SJSA1 (cell line): ENCODE results near the gene NTSR2.

DNA sequence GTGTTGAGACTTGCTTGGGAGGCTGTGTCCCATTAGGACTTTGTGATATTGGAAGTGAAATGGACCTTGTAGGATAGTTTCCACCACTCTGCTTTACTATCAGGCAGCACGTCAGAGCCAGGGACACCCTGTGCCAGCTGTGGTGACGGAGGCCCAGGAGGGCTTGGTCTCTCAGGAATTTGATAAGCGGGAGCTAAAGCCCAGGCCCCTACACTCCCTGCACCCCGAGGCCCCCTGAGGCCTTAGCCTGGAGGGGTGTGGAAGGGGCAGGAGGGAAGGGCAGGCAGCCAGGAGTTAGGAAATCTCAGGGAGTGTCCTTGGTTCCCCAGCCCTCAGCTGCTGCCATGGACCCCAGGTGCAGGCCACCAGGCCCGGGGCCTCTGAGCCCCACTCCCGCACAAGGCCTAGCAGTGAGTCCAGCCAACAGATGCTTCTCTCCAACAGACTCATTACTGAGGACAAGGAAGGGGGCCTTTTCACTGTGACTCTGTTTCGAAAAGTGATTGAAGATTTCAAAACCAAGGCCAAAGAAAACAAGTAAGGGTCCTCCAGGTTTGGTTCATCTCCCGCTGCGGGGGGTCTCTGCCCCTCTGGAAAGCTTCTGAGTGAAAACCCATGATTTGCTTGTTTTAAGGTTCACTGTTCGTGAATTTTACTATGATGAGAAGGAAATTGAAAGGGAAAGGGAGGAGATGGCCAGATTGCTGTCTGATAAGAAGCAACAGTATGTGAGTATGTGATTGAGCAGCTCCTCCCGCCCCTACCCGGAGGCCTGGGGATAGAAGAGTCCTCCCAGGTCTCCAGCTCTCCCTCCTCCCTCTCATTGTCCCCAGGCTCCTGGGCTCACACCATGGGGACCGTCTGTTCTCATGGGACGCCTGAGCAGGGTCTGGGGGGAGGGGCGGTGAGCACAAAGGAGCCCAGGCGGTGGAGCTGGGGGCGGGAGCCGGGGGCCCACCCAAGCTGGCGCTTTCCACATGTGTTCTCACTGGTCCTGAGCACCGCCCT is 37.9 kb downstream of the PDIA6 start:
- RAMPAGE, long total RNA: no peak

DNA sequence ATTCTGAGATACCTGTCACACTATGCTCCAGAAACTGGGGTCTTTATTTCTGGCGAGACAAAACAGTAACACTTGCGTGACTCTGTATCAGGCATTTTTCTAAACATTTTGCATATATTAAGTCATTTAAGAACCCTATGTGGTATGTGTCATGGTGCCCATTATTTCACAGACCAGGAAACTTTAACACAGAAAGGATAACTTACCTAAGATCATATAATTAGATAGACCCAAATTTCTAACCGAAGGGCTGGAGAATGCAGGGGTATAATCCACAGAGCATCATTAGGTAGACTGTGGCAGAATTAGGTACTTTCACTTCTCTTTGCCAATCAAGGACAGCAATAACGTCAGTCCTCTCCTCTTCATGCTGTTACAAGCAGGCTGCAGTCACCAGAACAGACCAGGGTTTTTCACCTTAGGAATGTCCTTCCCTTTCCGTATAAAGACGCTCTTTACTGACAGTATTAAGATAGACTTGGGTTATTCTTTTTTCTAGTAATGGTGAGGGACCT is 2.5 kb downstream of the PDIA6 start:
- RAMPAGE, long total RNA: no peak

GRCh38 chr2:10873480-10874293 is 38.0 kb upstream of the KCNF1 start:
- RAMPAGE, long total RNA: no peak

- RAMPAGE, long total RNA: no peak
Observed at GRCh38 chr2:11154041-11155126, 883 bp upstream of the SLC66A3 start.

GRCh38 chr2:11200856-11201231 is 45.6 kb downstream of the SLC66A3 start:
- RAMPAGE, long total RNA: no peak

- RAMPAGE, long total RNA: no peak
Observed at GRCh38 chr2:11211424-11211990, 56.2 kb downstream of the SLC66A3 start.

GRCh38 chr2:11213294-11214113 is 58.2 kb downstream of the SLC66A3 start:
- RAMPAGE, long total RNA: no peak

GRCh38 chr2:11396215-11396909 is 51.9 kb upstream of the ROCK2 start:
- RAMPAGE, long total RNA: no peak

- RAMPAGE, long total RNA: no peak
Observed at GRCh38 chr2:11398668-11399093, 54.2 kb upstream of the ROCK2 start.

- RAMPAGE, long total RNA: no peak
Observed at GRCh38 chr2:11406620-11407542, 59.1 kb downstream of the E2F6 start.

GRCh38 chr2:11496257-11496708 is 30.3 kb upstream of the E2F6 start:
- RAMPAGE, long total RNA: no peak

DNA sequence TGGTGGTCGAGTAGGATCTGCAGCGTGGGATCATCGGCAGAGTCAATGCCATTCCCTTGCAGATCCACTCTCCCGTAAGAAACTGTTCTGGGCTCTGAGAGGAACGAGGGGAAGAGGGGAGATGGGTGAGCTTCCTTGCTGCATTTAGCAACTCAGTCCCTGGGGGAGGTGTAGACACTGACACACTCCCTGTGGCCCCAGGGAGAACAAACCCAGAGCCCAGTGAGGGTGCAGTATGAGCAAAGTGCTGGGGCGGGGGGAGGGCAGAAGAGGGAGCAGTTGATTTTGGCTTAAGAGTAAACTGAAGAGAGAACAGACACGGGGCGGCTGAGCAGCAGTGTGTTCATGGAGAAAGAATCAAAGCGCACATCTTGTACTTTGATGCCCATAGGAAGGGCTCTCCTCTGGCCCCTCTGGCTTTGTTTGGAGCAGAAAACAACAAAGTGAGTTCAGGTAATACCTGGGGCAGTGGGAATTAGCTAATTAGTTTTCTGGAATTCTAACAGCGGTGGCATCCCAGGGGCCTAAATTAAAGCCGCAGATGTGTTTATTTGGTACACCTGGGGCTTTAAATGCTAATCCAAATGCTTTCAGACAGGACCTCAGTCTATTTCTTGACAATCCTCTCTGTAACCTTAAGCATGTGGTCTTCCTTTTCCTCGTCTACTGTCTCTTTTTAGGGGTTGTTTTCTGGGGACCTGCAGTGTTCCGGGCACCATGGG is 8.7 kb downstream of the GREB1 start:
- RAMPAGE, long total RNA: no peak

GRCh38 chr2:11669623-11670583 is at the start of gene NTSR2:
TSS of gene NTSR2 (minus strand) at chr2:11670195.
- RAMPAGE, long total RNA: no peak

DNA sequence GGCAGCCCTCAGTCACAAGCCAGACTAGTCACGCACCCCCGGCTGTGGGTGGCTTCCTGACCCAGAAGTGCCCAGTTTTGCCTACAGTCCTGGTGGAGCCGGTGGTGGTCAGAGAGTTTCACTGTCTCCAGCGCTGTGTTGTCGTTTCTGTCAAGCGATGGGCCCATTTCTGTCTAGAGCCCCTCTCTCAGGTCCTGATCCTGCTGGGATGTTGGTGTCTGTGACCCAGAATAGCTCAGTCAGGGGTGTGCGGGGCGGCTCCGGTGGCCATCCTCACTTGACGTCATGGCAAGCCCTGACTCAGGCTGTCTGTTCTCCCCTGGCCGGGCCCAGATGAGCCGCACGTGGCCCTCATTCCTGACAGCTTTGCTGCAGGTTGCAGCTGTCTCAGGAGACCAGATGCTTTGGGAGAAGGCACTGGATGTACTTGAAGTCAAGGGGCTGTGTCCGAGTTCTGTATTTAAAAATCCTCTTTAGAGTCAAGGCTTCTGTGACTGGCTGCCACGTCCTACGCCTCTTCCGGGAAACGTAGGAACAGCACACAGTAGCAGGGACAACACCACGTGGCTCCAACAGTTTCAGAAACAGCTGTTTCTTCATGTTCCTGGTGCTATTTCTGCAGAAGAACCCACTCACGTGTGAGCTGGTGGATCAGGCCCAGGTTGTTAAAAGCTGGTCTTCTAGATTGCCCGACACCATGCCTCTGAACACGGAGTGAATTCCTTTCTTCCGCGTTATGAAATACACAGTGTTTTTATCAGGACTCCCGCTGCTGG is 28.1 kb upstream of the NTSR2 start:
- RAMPAGE, long total RNA: no peak

GRCh38 chr2:11747151-11747687 is 787 bp downstream of the LPIN1 start:
- RAMPAGE, long total RNA: no peak

GRCh38 chr2:11765419-11765822 is 19.0 kb downstream of the LPIN1 start:
- RAMPAGE, long total RNA: no peak

DNA sequence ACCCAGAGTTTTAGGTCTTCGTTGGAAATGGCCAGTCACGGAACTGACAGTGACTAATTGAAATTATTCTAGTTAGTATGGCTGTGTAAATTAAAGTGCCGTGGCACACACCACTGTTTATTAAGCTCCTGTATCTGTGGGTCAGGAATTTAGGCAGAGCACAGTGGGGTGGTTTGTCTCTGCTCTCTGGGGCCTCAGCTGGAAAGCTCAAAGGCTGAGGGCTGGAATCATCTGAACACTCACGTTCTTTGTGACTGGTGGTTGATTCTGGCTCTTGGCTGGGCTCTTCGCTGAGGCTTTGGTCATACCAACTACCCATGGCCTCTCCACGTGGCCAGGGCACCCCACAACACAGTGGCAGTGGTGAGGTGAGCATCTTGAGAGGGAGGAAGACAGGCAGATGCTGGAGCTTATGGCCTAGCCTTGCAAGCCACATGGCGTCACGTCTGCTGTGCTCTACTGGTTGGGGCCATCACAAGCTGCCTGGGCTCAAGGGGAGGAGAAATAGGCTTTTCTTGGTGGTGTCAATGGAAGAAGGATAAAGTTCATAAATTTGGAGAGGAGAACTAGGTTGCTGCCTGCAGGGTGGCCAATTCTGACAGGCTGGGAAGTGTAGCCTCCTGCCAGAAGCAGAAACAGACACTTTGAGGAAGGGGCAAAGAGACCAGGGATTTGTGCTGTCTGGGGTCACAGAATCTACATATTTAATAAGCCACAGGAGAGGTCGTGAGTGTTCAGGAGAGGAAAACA is 19.6 kb downstream of the LPIN1 start:
- RAMPAGE, long total RNA: no peak

DNA sequence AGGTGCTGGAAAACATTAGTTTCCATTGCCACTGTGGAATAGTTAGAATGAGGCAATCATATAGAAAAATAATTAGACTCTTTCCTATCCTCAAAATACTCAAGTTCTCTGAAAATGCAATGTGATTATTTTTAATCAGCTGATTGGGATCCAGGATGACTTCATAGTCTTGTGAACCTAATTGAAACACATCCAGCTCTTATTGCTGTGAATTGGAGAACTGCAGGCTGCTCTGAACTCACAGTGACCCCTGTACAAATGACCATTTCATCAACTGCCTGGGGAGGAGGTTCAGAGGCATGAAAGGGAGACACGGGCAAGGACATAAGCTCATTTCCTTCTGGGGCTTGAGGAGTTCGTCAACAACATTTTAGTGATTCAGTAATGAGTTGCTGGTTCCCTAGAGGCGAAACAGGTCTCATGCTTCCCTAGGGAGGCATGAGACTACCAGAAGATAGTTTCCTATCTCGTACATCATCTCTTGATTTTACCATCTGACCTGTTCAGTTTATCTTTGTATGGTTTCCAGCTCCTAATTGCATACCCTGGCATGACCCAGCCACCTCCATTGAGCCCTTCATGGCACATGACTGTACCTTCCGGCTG is 422.6 kb downstream of the LPIN1 start:
- RAMPAGE, long total RNA: no peak

DNA sequence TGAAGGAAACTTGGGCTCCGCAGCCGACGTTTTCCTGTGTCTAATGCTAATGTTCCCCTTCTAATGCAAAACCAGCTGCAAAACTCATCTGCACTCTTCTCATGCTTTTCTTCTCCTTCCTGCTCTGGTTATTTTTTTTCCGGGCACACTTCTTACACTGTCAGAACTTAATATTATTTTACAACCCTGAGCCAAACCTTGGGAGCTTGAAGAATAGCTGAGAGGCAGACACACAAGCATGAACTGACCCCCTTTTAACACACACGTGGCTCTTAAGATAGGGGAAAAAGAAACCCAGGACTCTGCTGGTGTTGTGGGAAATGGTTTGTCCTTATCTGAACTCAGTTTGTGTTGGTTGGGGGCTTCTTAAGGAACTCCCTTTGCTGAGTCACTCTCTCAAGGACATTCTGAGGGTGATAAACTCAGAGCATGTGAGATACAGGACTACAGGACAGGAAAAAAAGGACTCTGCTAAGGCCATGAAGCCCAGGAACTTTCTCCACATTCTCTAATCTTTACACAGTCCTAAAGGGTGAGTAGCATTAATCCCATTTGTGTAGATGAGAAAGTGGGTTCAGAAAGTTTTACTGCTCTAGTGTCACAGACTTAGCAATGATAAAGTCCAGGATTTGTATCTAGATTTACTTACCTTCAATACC is 439.3 kb upstream of the TRIB2 start:
- RAMPAGE, long total RNA: no peak

DNA sequence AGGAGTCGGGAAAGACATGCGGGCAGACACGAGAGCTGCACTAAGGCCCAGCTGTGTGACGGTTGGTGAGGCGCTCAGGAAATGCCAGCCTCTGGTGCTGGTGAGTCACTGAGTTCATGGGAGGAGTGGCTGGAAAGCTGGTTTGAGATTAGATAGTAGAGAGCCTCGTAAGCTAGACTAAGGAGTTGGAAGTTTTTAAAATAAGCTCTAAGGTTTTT is 390.9 kb upstream of the TRIB2 start:
- RAMPAGE, long total RNA: no peak